ENCODE data around the genes MYO10, H3Y2, NPR3 and SLC45A2.

GRCh38 chr5:16879689-16880080 lies 56.4 kb downstream of the MYO10 start:
- RAMPAGE, long total RNA = no peak
- RRBS = no CpG with 5 or more reads among the region's 13 CpGs

DNA sequence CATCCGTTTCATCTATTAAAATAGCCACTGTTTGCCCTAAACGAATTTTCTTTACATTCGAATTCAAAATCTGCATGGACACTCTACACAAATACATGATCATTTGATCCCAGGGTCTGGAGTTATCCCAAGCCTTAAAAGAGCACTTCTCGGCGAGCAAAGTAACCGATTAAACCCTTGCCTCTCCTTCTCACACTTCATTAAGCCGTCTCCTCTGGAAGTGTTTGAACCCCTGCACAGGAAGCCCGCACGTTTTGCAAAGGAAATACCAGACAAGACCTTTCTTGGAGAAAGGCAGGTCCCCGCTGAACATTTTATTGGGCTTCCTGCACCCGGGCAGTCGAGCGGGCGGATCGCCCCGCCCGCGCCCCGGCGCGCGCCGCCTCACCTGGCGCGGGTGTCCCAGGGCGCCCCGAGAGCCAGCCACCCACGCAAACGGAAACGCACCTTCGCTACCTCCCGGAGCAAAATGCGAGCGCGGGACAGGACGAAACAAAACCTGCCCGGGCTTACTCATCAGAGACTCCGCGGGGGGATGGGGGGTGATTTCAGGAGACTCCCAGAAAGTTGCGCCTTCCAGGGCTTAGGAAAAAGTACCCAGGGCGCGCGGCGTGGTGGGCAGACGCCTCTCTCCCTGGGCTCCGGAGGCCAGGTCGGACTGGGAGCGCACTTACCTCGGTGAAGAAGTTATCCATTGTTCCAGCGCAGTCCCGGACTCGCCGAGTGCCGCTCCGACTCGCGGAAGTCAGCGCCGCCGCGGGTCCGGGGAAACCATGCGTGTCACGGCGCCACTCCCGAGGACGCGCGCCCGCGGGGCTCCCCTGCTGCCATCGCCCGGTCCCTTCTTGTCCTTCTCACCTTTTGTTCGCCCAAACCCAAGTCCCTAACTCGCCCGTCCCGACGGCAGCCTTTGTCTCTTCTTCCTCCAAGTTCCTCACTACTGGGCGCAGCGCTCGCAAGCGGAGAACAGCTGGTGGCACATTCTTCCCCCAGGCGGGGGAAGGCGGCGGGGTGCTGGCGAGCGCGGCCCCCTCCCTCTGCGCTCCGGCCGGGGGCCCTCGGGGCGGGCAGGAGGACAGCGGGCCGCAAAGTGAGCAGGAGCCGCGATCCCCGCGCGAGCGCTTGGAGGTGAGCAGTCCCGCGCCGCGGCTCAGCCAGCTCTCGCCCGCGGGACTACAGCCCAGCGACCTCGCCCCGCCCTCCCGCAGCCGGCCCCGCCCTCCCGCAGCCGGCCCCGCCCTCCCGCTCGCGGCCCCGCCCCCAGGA lies at the start of gene MYO10:
Gene MYO10 (minus strand): TSS at position 1,175 of the 1,266 bp plus-strand sequence.
- RAMPAGE, long total RNA = no peak
- RRBS = 2% methylated on average over 58 of the region's 121 CpGs

DNA sequence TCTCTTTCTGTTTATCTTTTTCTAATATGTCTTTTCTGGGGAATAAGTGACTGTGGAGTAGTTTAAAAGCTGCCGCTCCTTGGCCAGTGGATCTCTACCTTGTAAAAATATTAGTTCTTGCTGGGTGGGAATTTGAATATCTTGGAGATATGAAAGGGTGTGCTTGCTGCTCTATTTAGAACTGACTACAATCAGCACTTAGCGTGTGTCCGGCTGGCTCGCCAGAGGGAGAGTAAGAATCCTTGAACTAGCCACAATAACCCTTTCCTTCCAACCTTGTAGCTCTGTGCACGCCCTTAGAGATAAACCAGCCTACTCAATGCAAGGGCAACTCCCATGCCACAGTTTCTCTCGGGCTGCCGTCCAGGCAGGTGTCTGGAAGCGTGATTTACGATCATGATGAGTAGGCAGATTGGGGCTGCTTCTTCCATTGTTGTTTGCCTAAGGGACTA lies 133.8 kb upstream of the MYO10 start:
- RAMPAGE, long total RNA = no peak
- RRBS = no CpG with 5 or more reads among the region's 9 CpGs

DNA sequence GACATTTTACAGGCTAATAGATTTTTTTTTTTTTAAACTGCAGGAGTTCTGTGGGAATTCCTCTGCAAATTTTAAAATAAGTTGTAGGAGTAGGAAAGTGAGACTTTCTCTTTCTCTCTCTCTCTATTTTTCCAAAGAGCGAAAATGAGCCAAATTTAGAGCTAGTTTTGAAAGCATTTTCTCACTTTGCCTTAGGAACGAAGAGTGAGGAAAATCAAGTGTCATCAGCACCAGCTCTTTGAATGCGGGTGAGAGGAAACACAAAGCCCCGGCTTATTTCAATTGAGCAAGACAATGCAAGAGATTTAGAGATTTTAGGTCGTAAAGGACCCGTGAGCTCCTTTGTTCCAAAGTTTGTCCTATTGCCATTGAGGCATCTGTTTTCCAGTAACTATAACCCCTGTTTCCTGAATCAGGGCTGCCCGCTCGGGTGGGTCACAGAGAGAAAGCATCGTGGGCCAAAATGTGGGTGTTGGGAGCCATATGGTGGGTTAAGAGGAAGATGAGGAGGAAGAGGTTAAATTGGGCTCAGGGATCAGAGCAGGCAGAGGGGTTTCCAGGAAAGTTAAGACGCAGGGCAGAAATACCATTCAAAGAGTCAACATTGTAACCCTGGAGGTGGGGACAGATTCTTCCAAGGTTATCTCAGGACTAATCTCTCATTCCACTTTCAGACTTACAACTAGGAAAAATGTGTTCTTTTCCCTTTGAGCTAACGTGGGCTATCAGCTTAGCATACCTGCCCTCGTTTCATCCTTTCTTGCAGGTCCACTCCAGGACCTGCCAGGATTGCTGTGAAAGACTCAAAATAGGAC lies 89.6 kb downstream of the H3Y2 start:
- RAMPAGE, long total RNA = no peak
- RRBS = no CpG with 5 or more reads among the region's 12 CpGs

DNA sequence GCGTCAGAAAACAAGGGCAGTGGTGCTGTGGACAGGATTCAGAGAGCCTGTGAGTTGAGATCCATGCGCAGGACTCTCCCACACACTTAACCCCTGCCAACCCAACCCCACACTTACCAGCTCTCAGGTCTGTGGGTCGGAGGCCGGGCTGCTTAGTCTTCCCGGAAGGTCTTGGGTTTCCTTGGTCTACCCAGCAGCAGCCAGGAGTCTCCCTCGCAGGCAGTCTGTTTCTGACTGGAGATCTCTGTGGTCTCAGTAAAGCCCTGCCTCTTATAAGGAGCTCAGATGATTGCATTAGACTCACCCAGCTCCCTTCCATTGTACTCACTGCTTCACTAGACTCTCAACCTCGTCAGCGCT lies at the start of gene H3Y2:
Gene H3Y2 (minus strand): TSS at position 246 of the 360 bp plus-strand sequence.
- RAMPAGE, long total RNA = no peak
- RRBS = no CpG with 5 or more reads among the region's 8 CpGs

- RAMPAGE, long total RNA = no peak
- RRBS = no CpG with 5 or more reads among the region's 19 CpGs
Observed at GRCh38 chr5:19288123-19288740, 699.8 kb downstream of the CDH18 start.

- RAMPAGE, long total RNA = no peak
- RRBS = no CpG with 5 or more reads among the region's 7 CpGs
Observed at GRCh38 chr5:20575451-20575937, 587.5 kb upstream of the CDH18 start.

- RAMPAGE, long total RNA = no peak
- RRBS = 73% methylated on average over 6 of the region's 63 CpGs
Observed at GRCh38 chr5:23950925-23952257, 444.0 kb downstream of the PRDM9 start.

- RAMPAGE, long total RNA = no peak
- RRBS = 78% methylated on average over 13 of the region's 61 CpGs
Observed at GRCh38 chr5:25190437-25191062, 545.8 kb upstream of the CDH10 start.

DNA sequence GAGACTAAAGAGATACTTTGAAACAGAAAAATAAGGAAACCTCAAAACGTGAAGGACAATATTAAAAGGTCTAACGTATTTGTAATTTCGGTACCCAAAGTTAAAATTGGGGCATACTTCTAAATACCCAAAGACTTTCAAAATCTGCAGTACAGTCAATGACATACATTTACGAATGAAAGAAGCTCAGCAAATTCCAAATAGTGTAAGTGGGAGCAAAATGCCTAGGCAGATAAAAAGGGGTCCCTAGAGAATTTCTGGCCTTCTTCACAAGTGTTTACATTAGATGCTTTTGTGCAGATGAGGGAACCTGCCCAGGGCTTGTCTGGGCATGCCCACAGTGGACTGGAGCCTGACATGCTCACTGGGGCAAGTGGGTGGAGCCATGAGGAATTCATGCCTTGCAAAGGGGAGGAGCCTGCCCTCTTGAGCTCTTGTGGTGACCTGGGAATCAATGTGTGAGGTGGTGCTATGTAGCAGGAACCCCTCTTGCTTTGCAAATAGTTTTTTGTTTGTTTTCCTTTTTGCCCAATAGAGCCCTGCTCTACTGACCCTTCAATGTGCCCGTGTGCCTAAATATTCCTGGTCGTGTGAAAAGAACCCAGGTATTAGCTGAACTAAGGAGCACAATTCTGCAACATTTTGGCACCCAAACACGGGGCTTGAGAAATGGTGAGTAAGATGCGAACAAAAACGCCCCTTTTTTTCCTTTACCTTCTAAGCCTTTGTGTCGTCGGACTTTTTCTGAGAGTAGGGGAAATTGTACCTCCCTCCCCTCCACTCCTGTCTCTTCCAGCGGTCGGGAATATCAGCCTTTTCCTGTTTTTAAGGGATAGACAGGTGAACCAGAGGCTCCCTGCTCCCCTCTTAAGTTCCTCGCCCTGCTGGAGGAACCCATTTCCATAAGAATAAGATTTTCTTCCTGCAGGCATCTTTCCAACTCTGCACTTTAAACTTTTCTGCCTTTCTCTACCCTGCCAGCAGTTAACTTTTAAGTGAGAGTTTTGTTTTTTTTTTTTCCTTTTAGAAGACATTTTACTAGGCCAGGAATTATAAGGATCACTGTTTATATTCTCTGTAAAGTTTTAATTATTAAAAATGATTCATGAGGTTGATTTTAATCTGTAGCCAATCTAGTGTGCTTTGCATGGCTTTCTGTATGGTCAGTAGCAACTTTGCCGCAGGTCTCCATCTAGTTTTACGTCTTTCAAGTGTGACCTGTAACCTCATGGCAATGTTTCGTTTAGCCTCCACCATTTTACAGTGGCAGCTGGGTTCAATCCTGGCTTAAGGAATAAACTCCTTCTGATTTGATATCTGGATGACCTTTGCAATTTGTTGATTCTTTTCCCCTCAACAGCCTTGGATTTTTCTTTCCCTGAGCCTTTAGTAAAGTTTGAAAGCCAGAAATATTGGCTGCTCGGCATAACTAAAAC lies 434.0 kb upstream of the CDH9 start:
- RAMPAGE, long total RNA = no peak
- RRBS = no CpG with 5 or more reads among the region's 18 CpGs

DNA sequence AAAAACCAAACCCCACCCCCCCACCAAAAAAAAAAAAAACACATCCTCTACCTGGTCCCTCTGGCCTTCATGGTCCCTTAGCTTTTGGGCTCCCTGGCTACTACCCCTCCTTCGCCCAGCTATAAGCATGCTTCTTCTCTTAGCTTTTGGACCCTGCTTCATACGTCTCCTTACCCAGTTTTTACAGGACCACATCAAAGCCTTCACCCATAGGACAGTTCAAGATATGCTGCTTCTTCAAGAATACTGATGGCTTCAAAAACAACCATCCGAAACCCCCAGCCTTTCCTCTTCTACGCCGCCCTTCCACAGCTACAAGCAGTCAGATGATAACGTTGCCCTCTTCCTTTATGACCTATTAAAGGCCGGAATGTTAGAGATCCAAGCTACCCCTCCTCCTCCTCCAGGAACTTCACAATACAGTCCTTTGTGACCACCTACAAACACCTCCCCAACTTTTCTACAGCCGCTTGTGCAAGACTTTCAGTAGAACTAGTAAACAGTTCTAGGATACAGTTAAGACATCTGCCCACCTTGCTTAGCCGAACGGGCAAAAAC lies 1797.7 kb upstream of the CDH6 start:
- RAMPAGE, long total RNA = no peak
- RRBS = no CpG with 5 or more reads among the region's 10 CpGs

DNA sequence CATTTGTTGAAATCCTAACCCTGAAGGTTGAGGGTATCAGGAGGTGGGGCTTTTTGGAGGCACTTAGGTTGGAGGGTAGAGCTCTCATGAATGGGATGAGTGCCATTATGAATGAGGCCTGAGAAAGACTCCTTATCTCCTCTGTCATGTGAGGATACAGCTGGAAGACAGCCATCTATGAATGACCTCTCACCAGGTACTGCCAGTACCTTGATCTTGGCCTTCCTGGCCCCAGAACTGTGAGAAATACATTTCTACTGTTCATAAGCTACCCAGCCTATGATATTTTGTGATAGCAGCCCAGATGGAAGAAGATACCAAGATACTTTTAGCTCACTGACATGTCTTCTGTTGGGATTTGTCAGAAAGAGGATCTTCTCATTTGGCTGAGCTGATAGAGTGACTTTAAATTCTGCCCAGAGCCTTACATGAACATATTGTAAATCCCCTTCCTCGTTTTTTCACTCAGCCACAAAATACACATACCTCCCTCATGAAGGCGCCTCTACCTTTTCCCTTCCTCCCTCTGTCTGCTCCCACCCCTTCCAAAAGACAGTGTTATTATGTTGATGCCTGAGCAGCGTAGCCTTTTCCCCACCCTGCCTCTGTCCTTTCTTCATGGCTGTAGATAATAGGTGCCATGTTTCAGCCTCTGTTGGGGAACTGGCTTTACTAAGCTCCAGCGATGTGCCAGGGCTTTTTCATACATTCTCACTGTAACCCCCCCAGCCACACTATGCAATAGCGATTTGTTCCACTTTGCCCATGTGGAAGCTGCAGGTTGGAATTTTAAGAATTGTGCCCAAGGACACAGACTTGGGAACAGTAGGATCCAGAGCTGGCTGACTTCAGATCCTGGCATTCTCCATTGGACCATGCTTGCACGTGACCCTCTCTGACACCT lies 256.6 kb downstream of the PDZD2 start:
- RAMPAGE, long total RNA = no peak
- RRBS = no CpG with 5 or more reads among the region's 6 CpGs

GRCh38 chr5:32125960-32126604 lies 48.0 kb downstream of the GOLPH3 start:
- RAMPAGE, long total RNA = no peak
- RRBS = no CpG with 5 or more reads among the region's 17 CpGs

DNA sequence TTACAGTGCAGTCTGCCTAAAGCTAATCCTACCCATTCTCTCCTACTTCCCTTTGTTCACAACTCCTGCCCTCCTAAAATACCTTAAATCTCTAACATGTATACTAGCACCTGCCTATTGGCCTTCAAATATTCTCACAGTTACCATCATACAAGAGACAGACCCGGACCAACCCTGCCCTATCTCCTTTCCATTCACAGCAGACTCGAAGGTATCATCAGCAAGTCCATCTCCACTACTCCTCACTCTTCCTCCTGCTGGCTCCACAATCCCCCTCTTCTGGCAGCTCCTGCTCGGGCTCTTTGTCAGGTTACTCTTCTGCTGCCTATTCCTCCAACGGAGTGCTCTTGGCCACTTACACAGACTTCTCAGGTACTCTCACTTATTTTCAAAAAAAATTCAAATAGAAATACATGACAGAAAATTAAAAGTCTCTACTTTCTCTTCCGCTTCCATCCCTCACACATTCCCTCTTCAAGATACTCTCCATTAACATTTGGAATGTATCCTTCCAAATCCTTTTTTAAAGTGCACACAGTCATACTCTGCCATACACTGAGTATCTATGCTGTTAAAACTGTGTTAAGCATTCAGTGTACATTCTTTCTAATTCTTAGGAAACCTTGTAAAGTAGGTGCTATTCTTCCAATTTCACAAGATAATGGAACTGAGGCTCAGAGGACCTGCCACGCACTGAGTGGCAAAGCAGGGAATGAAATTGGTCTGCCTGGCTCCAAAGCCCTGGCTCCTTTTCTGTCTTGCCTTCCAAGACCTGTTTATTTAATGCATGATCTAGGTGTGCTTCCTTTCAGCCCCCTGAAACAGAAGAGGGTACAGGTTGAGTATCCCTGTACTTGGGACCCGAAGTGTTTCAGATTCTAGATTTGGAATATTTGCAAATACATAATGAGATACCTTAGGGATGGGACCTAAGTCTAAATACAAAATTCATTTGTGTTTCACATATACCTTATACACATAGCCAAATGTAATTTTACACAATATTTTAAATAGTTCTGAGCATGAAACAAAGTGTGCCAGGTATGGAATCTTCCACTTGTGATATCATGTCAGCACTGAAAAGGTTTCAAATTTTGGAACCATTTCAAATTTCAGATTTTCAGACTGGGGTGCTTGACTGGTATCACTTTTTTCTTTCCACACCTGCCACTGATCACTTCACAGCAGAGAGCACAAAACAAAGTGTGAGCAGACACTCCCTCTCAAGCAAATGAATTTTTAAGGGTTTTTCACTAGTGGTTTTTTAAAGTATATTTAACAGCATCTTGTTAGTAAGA lies 15.3 kb downstream of the GOLPH3 start:
- RAMPAGE, long total RNA = no peak
- RRBS = no CpG with 5 or more reads among the region's 7 CpGs

- RAMPAGE, long total RNA = no peak
- RRBS = no CpG with 5 or more reads among the region's 8 CpGs
Observed at GRCh38 chr5:32206885-32207376, 32.8 kb upstream of the GOLPH3 start.

GRCh38 chr5:32232287-32232937 lies 58.3 kb upstream of the GOLPH3 start:
- RAMPAGE, long total RNA = no peak
- RRBS = no CpG with 5 or more reads among the region's 9 CpGs

- RAMPAGE, long total RNA = no peak
- RRBS = under 1% methylated on average over 9 of the region's 35 CpGs
Observed at GRCh38 chr5:32710935-32711562, at the start of gene NPR3. TSS of gene NPR3 (plus strand) at chr5:32711321.

DNA sequence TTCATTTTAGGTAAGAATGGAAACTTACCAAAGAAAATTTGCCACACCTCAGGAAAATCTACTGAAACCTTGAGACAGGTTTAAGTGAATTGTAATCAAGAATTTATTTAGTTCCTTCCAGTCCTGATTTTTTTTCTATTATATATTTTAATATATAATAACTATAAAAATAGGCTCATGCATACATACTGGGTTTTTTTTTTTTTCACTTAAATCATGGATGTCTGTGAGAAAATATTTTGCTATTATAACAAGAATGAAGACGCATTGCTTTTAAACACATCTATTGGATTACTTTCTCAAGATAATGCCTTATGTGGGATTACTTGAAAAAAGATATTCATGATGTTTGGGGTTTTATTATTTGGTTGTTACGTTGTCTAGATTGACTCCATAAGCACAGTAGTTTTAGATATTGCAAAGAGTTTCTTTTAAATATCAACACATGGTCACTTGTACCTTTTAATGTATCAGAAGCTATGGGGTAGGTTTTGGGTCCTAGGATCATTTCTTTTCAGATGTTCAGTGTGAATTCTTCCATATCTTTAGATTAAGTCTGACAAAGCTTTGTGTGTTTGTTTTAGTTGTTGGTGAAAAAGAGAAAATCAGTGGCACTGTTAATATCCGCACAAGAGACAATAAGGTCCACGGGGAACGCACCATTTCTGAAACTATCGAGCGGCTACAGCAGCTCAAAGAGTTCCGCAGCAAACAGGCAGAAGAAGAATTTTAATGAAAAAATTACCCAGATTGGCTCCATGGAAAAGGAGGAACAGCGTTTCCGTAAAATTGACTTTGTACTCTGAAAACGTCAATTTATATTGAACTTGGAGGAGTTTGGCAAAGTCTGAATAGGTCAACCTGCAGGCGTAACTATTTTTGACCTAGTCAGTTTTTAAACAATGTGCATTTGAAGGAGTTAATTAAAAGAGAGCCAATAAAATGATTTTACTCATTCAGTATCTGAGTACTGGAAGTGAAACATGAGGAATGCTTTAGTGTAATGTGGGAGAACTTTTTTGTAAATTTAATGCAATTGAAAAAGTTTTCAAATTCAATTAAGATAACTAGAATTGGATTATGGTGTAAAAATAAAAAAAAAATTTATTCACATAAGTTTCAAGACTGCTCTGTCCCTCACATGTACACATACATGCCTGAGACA lies 26.6 kb downstream of the TARS1 start:
- RAMPAGE, long total RNA = no peak
- RRBS = no CpG with 5 or more reads among the region's 12 CpGs

DNA sequence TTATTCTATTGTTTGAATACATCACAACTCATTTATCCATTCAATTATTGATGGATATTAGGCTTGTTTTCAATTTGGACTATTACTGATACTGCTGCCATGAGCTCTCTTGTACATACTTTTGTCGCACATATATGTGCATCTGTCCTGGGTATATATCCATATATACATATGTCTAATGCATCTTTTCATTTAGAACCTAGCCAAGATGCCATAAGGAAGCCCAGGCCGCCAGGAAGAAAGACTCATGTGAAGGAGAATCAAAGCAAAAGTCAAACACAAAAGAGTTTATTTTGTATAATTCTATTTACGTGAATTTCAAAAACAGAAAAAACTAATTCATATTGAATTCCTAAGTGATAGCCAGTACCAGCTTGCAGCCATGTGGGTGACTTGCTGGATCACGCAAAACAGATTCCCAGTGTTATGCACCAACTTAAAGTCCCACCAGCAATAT lies 79.0 kb downstream of the ADAMTS12 start:
- RAMPAGE, long total RNA = no peak
- RRBS = no CpG with 5 or more reads among the region's 4 CpGs

DNA sequence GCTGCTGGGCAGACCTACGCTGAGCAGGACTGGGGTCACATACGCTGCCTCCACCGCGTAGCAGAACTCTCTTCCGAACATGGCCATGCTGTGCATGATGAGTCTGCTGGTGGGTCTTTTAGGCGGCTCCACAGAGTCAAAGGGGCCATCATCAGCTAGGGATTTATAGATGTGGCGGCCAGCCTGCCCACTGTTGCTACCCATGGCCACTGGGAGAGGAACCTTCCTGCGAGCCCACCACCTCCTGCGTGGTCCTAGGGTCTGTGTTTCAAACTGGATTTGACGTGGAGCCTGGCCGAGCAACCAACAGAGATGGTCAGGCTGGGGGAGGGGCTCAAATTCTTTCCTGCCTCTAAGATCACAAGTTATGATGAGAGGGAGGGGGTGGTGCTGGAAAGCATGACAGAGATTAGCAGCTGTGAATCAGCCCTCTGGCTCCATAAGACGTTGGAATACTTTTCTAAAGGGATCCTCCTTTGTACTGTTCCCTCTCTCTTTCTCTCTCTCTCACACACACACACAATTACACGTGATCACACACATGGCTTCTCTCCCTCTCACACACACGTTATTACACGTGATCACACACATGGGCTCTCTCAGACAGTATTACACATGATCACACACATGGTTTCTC lies at the start of gene SLC45A2:
Gene SLC45A2 (minus strand): TSS at position 314 of the 637 bp plus-strand sequence.
- RAMPAGE, long total RNA = no peak
- RRBS = no CpG with 5 or more reads among the region's 15 CpGs

Measured in hepatocyte (in vitro differentiated cells and primary cell).